ENCODE results near the genes WDR38, GOLGA1 and RABEPK.

GRCh38 chr9:124197134-124198058 is 60.4 kb upstream of the NEK6 start:
- RRBS: no CpG with 5 or more reads among the region's 14 CpGs

DNA sequence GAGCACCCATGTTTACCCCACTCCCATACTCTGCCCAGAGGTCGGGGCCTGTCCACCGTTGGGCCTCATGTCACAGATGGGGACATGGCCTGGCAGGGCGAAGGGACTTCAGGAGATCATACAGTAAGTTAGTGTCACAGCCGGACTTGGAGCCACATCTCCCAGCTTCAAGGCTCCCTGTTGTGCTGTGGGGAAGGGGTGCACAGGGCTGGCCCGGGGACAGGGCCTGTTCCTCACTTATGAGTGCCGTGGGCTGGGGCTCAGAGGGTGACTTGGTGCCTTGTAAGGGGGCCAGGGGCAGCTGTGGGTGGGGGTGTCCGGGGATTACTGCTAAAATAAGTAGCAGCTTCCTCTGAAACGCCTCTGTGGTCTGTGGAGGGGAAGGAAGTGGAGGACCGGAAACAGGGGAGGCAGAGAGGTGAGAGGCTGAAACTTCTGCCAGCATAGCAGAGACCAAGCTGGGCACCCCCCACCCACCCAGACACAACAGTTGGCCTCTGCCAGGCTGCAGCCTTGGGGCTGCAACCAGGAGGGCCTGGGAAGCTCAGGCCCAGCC is 41.2 kb upstream of the NEK6 start:
- RRBS: 77% methylated on average over 4 of the region's 9 CpGs

- RRBS: no CpG with 5 or more reads among the region's 5 CpGs
Observed at GRCh38 chr9:124261837-124262215, 4.1 kb downstream of the NEK6 start.

DNA sequence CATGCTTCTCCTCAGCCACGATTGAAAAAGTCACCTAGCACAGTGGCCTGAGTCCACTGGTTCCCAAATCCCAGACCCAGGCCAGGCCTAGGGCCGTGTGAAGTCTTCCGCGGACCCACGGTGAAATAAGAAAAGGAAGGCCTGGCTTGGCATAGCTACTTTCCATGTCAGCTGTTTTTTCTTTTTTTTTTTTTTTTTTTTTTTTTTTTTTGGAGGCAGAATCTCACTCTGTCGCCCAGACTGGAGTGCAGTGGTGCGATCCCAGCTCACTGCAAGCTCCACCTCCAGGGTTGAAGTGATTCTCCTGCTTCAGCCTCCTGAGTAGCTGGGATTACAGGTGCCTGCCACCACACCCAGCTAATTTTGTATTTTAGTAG is 23.5 kb downstream of the NEK6 start:
- RRBS: no CpG with 5 or more reads among the region's 7 CpGs

DNA sequence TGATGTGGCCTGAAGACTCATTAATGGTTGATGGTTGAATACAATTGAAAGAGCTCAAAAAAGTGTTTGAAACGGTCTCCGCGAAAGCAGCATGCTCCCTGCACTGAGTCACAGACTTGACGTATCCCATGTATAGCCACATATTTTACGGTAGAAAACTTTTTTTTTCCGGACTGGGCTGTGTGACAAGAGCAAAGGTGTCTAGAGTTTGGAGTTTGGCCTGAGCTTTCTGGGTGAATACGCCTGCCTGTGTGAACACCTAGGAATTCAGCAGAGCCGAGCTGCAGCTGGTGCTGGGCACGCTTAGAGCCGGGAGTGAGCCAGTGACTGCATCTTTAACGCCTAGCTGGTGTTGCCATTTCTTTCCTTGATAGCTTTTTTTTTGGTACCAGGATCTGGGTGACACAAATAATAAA is 51.9 kb downstream of the PSMB7 start:
- RRBS: no CpG with 5 or more reads among the region's 11 CpGs

DNA sequence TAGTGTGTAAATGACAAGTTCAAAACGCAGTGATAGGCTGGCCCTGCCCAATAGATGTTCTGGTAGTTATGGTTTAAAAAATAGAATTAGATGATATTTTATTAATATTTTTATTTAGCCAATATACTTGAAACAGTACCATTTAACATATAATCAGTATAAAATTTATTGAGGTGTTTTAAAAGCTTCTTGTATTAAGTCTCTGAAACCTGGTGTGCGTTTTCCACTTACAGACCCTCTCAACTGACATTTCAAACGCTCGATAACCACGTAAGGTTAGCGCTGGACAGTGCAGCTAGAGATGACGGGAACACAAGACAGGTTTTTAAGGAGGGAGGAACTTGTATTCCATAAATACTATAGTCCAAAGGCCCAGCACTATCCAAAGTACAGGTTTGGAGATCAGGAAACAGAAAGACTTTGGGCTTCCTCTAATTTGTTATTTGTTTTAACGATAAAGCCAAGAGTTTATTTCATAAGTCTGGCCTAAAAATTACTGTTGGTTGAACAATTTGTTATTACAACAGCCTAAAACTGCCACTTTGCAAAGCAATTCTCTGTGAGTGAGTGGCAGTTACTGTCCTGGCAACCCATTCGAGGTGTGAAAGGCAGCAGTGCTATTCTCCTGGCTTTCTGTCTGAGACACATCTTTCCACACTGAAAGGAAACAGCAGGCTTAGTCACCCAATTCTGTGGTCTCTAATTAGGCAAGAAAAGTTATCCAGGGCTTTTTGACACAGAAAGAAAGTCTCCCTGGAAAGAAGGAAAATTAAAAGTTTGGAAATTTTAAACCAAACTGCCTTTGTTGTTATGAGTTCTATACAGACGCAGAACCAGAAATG is 34.2 kb downstream of the PSMB7 start:
- RRBS: no CpG with 5 or more reads among the region's 10 CpGs

- RRBS: no CpG with 5 or more reads among the region's 12 CpGs
Observed at GRCh38 chr9:124400157-124400851, 14.9 kb downstream of the PSMB7 start.

DNA sequence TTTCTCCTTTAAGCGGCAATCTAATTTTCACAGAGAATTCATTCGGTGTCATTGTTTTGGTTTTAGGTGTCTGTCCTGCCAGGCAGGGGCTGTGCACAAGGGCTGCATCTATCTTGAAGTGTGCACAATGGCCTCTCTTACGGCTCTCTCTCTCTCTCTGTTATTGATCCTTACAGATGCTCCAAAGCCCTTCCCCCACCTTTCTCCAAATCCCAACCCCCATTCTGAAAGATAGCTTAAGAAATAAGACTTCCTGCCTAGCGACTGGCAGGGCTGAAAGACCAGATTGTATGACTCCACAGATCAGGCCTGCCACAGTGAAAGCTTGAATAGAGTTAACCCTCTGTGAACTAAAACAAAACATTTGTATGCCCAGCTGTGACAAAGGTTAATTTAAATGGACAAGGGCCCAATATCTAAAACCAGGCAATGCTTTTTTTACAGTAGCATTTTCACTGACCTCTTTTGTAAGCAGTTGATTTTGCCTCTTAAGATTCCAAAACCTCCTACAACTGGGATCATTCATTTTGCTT is 86.5 kb upstream of the NR5A1 start:
- RRBS: no CpG with 5 or more reads among the region's 4 CpGs

- RRBS: no CpG with 5 or more reads among the region's 1 CpG
Observed at GRCh38 chr9:124624594-124625017, 117.4 kb upstream of the NR5A1 start.

- RRBS: no CpG with 5 or more reads among the region's 21 CpGs
Observed at GRCh38 chr9:124834502-124835552, 18.4 kb upstream of the WDR38 start.

DNA sequence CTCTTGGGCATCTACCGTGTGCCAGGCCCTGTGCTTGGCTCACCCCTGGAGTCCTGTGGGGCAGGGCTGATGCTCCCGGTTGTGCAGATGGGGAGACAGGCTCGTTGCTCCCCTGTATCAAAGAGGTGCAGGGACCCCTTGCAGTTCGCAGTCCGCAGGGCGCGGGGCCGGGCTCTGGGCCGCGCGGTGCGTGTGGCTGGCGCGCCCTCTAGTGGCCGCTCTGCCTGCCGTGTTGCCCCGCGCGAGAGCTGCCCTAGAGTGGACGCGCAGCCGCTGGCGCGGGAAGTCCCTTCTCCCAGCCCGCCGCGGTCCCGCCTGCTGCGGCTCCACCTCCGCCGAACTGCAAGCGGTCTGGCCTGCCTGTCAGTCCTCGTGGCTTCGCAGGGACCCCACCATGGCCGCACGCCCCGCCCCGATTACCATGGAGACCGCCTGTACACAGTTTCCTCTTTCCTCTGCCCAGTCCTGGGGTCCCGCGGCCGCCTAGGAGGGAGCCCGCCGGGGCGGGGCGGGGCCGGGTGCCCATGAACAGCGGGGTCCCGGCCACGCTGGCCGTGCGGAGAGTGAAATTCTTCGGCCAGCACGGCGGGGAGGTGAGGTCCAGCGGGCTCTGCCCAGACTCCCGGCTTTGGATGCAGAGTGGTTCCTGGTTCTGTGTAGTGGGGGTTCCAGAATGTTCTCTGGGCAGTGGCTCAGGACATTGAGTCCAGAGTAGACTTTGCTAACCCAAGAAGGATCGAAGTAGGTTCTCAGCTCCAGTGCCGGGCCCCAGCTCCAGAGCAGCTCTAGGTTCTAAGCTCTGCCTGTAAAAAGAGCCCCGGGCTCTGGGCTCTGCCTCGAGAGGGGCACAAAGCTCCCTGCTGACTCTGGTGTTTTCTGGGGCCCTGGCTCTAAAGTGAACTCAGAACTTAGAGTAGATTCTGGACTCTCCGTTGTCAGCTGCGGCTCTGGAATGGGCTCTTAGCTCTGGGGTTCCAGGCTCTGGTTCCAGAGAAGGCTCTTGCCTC is at the start of gene WDR38:
TSS of gene WDR38 (plus strand) at position 453 of the 1,007 bp plus-strand sequence.
- RRBS: 22% methylated on average over 16 of the region's 63 CpGs

DNA sequence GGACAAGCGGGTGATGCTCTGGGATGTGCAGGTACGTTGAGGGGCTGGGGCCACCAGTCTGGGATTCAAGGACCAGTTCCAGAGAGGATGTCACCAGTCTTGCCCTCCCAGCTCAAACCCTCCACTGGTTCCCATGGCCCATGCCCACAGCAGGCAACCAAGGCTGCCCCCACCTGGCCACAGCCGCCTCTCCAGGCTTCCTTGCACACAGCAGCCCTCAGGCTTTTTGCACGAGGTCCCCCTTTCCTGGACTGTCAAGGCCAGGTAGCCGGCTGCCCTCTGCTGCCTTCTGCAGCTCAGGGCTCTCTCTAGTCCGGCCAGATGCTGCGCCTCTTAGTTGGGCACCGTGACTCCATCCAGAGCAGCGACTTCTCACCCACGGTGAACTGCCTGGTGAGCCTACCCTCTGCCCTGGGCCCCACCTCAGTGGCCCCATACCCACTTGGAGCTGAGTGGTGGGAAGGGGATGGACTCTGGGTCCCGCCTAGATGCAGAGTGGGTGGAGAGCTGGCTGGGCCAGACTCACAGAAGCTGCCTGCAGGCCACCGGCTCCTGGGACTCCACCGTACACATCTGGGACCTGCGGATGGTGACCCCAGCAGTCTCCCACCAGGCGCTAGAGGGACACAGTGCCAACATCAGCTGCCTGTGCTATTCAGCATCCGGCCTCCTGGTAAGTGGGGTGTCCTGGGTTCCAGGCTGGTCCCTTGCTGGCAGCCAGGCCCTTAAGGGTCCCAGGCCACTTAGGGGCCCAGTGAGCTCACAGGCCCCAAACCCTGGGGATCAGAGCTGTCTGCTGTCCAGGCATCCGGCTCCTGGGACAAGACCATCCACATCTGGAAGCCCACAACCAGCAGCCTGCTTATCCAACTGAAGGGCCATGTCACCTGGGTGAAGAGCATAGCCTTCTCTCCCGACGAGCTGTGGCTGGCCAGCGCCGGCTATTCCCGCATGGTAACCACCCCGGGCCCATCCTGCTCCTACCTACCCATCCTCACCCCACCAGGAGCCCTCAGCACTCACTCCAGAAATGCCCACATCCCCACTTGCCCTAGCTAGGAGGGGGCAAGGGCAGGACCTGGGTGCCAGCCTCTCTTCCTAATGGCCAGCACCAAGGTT is 3.0 kb downstream of the WDR38 start:
- RRBS: no CpG with 5 or more reads among the region's 23 CpGs

- RRBS: no CpG with 5 or more reads among the region's 11 CpGs
Observed at GRCh38 chr9:124871157-124871587, 9.2 kb downstream of the ARPC5L start.

DNA sequence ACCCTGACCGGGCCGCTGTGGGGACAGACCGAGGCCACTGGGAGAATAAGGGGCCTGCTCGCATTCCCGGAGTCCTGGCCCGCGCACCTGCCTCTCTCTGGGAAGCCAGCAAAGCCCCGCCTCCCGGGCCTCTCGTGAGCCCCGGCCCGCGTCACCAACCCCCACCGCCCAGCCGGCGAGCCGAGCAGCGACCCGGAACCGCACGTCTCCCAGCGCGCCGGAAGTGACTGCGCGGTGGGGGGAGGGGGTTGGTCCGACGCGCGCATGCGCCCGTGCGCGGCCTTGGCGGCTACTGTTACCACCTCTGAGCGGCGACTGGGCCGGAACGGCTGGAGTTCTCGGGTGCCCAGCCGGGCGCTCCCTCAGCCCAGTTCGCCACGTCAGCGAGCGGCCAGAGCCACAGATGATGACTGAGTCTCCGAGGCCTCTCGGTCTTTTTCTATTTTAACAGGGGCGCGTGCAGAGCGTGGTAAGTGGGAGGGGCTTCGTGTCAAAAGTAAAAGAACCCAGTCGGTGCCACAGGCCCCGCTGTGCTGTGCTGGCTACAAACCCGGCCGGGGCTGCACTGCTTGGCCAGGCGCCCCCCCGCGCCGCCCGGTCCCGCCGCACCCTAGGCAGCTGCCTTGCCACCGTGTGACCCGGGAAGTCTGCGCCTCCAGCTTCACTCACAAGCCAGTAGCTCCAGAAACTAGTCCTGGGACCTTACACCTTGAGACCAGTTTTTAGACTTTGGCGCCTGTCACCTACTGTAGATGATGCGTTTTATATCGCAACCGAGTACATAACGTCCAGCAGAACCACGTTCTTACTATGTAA is at the start of gene GOLGA1:
TSS of gene GOLGA1 (minus strand) at position 200 of the 816 bp plus-strand sequence.
- RRBS: 2% methylated on average over 19 of the region's 72 CpGs

GRCh38 chr9:125200085-125200683 is at the start of gene RABEPK:
Gene RABEPK (plus strand): TSS chr9:125200542.
- RRBS: 2% methylated on average over 21 of the region's 39 CpGs

DNA sequence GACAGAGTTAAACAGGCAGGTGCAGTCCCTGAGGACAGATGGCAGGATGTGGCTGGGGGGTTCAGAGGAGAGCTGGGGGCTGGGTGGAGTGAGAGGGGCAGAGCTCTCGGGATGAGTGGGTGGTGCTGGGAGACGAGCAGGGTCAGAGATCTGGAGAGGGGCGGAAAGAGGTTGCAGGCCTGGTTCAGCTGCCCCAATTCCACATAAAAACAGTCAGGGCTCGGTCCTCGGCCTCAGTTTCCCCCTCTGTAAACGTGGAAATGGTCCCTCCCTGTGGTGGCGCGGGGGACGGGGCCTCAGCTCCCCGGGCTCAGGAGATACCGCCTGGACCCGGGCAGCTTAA is 146.0 kb downstream of the GAPVD1 start:
- RRBS: 0% methylated on average over 1 of the region's 12 CpGs

GRCh38 chr9:125437231-125437468 is 175.5 kb downstream of the GAPVD1 start:
- RRBS: no CpG with 5 or more reads among the region's 5 CpGs

GRCh38 chr9:125578981-125579331 is 128.1 kb downstream of the MAPKAP1 start:
- RRBS: no CpG with 5 or more reads among the region's 1 CpG

GRCh38 chr9:125749056-125749967 is 2.1 kb downstream of the PBX3 start:
- RRBS: no CpG with 5 or more reads among the region's 6 CpGs

- RRBS: no CpG with 5 or more reads among the region's 8 CpGs
Observed at GRCh38 chr9:125829671-125830466, 82.7 kb downstream of the PBX3 start.